Hepatocyte (in vitro differentiated cells and primary cell): ENCODE measurements around the gene ARHGAP25.

- RAMPAGE, long total RNA: no peak
- RRBS: no CpG with 5 or more reads among the region's 7 CpGs
Measured at GRCh38 chr2:66434735-66434890, 312 bp upstream of the MEIS1 start.

DNA sequence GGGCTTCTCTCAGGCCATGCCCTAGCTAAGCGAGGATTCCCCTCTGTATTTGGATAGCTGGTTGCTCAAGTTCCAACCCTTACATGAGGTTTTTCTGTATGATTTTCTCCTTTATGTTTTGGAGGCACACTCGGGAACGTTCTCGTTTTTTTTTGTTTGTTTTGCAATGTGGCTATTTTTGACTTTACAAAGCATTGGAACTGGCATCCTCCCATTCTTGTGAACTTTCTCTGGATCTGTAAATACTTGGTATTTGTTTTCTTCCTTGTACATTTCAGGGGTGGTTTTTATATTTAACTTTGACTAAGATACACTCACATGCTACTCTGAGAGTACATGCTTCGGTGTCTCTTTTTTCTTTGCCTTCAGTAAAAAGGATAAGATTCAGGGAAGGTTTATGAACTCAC, 61.7 kb downstream of the MEIS1 start:
- RAMPAGE, long total RNA: no peak
- RRBS: no CpG with 5 or more reads among the region's 5 CpGs

DNA sequence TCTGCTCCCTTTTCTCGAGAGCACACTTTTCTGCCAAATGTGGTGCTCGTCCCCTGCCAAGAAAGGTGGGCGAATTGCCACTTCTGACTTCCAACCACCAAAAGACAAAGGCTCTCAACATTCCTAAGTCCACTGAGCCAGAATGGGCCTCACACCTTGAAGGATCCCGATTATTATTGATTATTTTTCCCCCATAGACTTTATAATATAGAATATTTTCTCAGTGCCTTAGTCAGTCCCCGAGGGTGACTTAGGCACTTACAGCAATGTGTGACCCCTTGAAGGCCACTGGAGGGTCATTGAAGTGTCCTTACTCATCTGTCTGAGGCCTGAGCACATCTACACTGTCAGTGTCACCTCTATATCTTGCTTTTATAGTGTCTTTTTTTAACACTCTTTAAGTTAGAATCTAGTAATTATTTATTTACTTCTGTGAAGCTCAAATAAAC, 98.2 kb downstream of the MEIS1 start:
- RAMPAGE, long total RNA: no peak
- RRBS: no CpG with 5 or more reads among the region's 5 CpGs

DNA sequence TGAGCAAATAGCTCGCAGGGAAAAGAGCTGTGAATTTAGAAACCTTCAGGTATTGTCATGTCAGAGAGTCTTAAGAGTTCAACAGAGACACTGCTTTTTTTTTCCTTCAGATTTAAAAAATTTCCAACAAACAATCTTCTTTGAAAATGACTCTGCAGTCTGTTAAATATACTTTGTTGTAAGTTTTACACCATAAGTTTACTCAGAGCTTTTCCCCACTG, 118.6 kb downstream of the MEIS1 start:
- RAMPAGE, long total RNA: no peak
- RRBS: no CpG with 5 or more reads among the region's 1 CpG

DNA sequence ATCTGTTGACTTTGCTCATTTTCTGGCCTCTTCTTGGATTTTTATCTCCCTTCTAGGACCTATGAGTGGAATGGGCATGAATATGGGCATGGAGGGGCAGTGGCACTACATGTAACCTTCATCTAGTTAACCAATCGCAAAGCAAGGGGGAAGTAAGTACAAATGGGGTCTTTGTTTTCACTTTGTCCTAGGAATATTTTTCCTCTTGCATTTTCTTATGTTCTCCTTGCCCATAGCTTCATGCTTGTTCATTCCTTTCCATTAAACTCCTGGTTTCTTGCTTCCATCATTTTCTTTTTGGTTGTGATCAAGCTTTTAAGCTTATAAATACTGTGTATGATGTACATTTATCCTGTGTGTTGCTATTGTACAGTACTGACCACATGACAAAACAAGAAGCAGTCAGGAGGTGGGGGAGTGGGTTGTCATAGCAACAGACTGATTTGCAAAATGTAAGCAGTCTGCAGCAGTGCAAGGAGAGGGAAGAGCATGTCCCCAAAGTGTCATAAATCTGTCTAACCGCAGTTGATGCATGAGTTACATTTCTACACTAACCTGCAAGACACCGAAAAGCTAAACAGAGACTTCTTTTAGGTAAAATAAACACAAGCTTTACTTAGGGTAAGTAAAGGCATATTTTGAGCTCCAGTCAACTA, 134.2 kb downstream of the MEIS1 start:
- RAMPAGE, long total RNA: no peak
- RRBS: no CpG with 5 or more reads among the region's 3 CpGs

DNA sequence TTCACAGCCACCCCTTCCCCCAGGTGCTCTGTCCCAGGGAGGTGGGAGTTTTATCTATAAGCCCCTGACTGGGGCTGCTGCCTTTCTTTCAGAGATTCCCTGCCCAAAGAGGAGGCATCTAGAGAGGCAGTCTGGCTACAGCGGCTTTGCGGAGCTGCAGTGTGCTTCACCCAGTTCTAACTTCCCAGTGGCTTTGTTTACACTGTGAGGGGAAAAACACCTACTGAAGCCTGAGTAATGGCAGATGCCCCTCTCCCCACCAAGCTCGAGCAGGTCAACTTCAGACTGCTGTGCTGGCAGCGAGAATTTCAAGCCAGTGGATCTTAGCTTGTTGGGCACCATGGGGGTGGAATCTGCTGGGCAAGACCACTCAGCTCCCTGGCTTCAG, 190.6 kb downstream of the MEIS1 start:
- RAMPAGE, long total RNA: no peak
- RRBS: no CpG with 5 or more reads among the region's 4 CpGs

DNA sequence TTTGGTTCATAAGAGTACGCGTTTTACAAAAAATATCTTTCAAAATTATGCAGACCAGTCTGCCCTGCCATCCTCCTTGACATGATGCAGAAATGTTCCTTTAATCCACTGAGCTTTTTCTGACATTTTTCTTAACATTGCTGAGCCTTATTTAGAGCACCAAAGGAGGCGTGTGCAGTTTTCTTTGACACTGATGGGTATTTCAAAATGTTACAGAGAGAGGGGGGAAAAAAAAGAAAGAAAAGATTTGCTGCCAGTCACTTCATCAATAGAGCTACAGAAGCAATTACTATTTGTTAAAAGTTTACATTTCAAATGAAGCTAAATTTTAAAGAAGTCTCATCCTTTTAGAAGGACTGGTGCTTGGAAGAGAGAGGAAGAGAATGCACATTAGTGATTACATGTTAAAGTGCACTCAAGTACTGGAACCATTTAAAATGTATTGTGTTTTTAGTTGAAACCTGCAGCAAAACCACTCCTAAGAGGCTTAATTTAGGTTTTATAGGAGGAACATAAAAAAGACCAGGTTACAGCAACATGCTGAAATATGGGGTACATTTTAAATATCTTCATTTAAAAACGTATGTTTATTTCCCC, 258.2 kb downstream of the MEIS1 start:
- RAMPAGE, long total RNA: no peak
- RRBS: no CpG with 5 or more reads among the region's 4 CpGs

- RAMPAGE, long total RNA: no peak
- RRBS: no CpG with 5 or more reads among the region's 7 CpGs
Measured at GRCh38 chr2:66696317-66696863, 261.5 kb downstream of the MEIS1 start.

- RAMPAGE, long total RNA: no peak
- RRBS: no CpG with 5 or more reads among the region's 2 CpGs
Measured at GRCh38 chr2:67825207-67825820, 237.5 kb downstream of the C1D start.

- RAMPAGE, long total RNA: no peak
- RRBS: no CpG with 5 or more reads among the region's 5 CpGs
Measured at GRCh38 chr2:68382497-68382850, 17.4 kb downstream of the PLEK start.

GRCh38 chr2:68385604-68386087, 20.6 kb downstream of the PLEK start:
- RAMPAGE, long total RNA: no peak
- RRBS: no CpG with 5 or more reads among the region's 3 CpGs

GRCh38 chr2:68388324-68388544, 23.2 kb downstream of the PLEK start:
- RAMPAGE, long total RNA: no peak

- RAMPAGE, long total RNA: no peak
- RRBS: no CpG with 5 or more reads among the region's 1 CpG
Measured at GRCh38 chr2:68434813-68435306, 32.2 kb downstream of the FBXO48 start.

DNA sequence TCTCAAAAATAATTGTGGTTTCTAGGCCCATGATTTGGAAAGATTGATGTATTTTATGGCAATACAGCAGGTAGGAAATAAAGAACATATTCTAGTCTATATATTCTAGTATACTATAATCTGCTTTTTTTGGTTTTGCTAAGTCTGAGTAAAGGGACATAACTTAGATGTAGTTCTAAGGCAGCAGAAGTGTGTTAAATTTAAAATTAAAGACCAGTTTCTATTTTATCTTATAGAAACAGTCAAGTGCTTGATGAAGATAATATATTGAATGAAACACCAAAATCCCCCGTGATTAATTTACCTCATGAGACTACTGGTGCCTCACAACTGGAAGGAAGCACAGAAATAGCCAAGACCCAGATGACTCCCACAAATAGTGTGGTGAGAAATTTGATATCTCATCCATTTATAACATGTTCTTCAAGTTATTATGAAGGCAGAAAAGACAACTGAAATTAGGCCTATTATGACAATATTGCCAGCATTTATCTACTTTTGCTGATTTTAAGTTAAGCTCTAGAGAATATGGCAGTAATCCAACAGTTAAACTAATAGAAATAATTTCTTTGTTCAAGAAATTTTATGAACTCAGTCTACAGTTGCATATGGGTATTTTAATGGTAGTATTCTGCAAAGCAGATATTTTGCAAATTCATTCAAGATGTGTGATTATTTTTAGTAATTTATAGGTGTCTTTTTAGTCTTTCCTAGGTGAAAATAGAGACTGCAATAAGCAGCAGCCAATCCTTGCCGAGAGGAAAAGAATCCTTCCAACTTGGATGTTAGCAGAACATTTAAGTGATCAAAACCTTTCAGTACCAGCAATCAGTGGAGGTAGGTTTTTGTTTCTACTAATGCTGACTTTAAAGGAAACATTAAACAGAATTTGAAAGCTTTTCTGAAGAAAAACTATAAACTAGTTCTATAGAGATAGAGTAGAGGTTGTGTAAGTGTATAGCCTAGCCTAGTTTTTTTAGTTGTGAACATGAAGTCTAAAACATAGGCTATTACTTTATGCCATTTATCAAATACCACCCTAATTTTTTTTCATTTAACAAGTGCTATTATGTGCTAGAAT, 45.8 kb downstream of the APLF start:
- RAMPAGE, long total RNA: no peak
- RRBS: no CpG with 5 or more reads among the region's 2 CpGs

DNA sequence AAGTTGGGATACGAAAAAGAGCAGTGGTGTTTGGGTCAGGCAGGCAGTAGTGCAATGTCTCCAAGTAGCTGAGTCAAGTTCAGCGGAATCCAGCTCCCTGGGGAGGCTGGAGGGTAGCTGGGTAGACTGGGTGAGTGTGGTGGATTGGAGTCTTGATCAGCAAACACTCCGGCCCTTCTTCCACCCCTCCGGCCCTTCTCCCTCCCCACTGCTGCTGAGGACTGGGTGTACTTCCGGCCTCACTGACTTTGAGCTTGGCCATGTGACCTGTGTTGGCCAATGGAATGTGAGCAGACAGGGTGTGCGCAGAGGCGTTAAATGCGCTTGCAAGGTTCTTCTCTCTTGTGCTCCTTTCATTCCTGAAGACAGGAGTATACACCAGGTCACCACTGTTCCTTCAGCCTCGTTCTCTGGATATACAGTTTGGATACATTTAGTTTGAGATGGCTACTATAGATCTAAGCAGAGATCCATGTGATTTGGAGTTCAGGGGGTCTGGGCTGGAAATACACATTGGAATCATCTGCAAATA, 2.1 kb upstream of the ARHGAP25 start:
- RAMPAGE, long total RNA: no peak
- RRBS: 77% methylated on average over 1 of the region's 9 CpGs

DNA sequence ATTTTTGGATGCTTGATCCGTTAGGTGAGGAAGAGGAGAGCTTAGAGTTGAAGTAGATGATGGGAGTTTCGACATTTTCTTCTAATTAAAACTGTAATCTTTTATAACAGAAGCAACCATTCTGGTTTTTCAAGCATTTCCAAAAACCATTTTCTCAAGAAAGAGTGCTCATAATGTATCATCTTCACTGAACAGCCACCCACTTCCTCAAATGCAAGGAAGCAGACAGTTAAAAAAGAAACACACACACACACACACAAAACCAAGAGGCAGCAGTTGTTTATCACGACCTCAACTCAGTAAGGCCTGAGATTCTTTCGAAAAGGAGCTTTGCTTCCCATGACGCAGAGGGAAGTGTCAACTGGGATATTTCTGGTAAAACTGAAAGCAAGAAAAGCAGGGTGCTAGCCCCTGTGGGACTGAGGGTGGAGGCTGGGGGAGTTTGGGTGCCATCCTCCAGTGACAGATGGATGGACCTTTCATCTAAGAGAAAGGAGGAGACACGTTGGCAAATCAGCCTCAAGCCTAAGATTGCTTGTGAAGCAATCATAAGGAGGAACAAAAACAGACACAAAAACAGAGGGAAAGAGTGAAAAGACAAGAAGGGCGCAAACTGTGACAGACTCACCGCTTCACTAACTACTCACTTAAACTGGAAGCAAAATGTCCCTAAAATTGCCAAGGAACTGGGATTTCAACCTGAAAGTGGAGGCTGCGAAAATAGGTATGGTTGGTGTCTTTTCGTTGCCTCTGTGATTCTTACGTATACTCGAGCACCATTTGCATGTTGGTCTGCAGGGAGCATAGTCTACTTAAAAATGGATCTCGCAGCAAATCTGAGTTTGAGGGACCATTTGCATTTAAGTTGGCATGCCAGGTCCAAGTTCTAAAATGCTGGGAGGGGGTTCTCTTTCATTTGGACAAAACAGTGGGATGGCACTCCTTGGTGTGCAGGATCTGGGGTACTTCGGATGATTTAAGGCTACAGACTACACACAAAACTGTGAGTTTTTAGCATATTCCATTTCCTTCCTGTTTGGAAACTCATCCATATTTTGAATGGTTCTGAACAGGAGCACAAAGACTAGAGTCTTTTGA, at the start of gene ARHGAP25:
TSS of gene ARHGAP25 (plus strand) at position 275 of the 1,098 bp plus-strand sequence.
- RAMPAGE, long total RNA: no peak
- RRBS: no CpG with 5 or more reads among the region's 14 CpGs

DNA sequence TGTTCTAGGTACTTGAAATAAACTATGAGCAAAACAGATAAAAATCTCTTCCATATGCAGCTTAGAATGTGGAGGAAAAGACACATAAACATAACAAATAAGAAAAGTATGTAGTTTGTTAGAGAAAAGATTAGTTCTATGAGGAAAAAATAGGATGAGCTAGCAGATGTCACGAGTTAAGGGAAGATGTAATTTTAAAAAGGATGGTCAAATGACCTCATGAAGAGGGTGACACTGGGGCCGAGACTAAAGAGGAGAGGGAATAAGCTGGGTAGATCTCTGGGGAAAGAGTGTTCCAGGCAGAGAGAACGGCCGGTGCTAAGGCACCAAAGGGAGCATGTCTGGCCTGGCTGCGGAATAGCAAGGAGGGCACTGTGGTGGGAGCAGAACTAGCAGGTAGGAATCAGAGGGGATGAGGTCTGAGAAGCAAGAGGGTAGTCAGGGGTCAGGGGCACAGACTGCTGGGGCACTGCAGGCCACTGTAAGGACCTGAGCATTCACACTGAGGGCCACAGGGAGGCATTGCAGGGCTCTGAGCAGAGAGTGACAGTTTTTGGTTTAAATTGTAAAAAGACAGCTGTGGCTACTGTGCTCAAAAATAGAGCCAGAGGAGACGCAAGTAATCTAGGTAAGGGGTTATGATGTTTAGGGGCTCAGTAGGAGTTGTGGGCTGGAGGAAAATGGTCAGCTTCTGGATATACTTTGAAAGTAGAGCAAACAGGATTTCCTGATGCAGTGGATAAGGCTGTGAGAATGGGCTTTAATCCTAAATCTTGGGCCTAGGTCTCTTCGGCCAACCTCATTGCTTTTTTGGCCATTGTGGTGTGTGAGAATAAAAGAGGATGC, 41.4 kb downstream of the ARHGAP25 start:
- RAMPAGE, long total RNA: no peak
- RRBS: no CpG with 5 or more reads among the region's 7 CpGs

DNA sequence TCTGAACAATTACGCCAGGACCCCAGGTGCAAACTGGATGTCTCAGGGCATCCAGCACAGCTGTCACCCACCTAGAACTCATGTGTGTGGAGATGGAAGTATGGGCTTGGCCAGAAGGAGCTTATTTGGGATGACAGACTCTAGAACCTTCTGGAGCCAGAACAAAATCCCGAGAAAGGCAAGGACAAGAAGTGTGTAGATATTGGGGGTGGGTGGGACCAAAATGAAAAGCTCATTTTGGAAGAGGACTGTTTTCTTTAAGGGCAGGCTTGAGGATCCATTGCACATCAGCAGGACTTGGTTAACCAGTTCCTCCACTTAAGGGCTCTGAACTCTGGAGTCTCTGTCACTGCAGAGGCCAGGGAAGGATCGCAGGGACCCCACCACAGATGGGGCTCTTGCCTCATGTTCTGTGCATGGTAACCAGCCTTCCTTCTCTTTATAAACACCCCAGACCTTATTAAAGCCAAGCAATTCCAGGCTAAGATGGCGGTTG, 42.1 kb downstream of the ARHGAP25 start:
- RAMPAGE, long total RNA: no peak
- RRBS: no CpG with 5 or more reads among the region's 4 CpGs

- RAMPAGE, long total RNA: no peak
Measured at GRCh38 chr2:68779537-68779969, 44.9 kb downstream of the ARHGAP25 start.

GRCh38 chr2:68822218-68822912, 48.8 kb downstream of the BMP10 start:
- RAMPAGE, long total RNA: no peak
- RRBS: 97% methylated on average over 3 of the region's 15 CpGs